Mucosa of descending colon (tissue), 1 donor: ENCODE measurements around a stretch of chr1.

DNA sequence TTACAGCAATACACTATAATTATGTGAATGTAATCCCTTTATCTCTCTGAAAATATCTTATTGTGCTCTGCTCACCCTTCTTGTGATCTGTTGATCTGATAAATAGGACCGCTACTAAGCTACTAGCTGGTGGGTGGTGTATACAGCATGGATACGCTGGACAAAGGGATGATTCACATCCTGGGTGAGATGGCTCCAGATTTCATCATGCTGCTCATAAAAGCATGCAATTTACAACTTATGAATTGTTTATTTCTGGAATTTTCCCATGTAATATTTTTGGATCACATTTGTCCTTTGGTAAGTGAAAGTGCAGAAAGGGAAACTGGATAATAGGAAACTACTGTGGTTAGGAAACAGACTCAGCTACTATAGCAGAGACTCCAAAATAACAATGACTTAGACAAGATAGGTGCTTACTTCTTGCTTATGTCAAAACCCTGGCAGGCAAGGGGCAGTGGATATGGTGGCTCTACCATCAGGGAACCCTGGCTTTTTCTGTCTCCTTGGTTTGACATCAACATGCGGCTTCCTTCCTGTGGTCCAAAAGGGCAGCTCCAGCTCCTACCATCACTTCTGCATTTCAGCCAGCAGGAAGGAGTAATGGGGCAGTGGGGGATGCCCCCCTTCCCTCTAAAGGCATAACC is 13.6 kb upstream of the AK2 start:
- PRO-cap: no peak

- PRO-cap: no peak
Measured at GRCh38 chr1:33170769-33171350, 11.0 kb downstream of the TRIM62 start.

DNA sequence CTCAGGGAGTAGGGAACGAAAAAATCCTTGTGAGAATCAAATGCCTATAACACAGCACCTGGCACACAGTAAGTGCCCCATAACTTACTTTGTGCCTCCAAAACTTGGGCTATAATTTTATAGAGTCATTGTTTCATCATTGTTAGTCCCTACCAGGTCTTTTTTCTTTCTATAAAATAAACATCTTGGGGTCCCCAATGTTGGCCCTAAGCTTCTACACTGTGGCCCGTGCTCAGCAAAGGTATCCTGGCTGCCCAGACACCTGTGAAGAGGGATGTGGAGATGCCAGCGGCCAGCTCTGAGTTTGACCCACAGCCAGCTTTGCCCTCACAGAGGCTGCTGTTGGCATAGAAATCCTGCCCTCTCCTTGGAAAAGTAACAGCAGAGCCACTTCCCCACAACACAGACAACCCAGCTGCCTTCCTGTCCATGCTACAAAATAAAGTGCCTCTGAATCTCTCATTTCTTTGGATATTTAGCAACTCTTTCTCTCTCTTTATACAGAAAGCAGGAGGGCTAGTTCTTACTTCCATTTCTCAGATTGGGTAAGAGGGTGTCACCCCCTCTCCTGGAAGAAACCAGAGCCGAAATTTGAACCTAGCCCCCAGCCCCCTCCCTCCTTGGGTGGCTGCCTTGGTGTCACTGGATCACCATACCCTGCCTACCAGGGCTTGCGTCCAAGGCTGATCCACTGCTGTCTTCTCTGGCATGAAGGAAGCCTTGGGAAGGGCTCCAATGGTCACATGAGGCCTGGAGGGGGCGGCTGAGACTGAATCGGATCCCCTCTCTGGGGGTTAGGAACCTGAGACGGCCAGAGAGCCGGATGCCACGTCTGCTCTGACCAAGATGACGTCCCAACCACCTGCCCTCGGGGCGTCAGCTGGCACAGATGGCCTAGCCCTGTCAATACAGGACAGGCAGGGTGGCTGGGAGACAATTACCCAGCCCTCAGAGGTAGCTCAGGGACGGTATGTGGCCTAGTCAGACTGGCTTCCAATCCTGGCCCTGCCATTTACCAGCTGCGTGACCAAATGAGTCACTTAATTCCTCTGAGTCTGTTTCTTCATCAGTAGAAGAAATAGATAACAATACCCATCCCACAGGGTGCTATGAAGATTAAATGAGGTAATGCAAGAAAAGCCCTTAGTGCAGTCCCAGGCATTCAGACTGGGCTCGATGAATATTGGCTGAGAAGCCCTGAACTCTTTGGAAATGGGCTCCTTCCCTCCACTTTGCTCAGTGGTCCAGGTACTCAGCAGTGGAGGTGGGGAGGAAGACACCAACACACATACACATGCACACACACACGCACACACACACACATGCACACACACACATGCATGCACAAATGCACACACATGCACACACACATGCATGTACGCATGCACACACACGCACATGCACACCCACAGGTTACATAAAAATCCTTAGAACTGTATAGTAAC is 5.6 kb downstream of the TRIM62 start:
- PRO-cap: no peak

DNA sequence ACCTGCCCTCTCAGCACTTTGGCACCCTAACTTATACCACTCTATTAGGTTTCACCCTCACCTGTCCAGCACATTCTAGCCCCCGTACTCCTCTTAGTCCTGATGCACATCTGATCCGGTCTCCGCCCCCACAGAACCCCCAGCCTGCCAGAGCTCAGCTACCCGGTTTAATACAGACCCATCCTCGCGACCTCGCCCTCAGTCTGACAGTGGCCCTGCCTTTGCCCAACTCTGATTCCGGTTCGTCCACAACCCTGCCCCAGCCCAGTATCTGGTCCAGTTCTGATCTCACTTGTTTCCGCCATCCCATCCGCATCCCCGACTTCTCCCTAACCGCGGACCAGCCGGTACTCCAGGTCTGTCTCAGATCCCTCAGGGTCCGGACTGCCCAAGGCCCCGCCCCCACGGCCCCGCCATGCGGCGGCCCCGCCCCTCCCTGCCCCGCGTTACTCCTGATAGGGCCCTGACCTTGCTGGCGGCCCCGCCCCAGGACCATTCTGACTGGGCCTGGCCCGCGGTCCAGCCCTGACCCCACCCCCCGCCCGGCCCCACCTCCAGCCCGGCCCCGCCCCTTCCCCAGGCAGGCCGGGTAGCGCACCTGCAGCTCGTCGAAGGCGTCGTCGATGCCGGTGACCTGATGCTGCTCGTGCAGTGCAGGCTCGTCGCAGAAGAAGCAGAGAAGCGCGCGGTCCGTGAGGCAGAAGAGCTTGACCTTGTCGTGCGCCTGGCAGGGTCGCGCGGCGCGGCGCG is 1.2 kb downstream of the TRIM62 start:
- PRO-cap: bidirectional peak, plus-strand start at position 617 of the sequence, minus-strand start at position 365 of the sequence

GRCh38 chr1:33258652-33259205 is 2.4 kb downstream of the ZNF362 start:
- PRO-cap: no peak

- PRO-cap: no peak
Measured at GRCh38 chr1:33294795-33295686, 25.9 kb downstream of the A3GALT2 start.

DNA sequence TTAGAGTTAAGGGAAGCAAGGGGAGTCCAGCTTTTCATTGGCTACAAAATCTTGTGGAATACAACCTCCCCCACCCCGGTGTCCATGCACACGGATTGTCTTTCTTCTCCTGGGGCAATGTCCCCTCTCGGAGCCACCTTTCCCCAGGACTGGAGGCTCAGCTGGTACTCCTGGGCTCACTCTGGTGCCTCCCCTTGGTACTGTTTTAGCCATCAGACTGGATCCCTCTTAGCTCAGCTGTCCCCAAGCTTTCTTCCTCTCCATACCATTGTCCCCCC is 165 bp downstream of the A3GALT2 start:
- PRO-cap: no peak

GRCh38 chr1:33322708-33323294 is 1.9 kb upstream of the A3GALT2 start:
- PRO-cap: no peak

- PRO-cap: unidirectional peak, plus-strand start at chr1:33327045
Measured at GRCh38 chr1:33326802-33327450, 6.0 kb upstream of the A3GALT2 start.

- PRO-cap: no peak
Measured at GRCh38 chr1:33347606-33348173, 26.8 kb upstream of the A3GALT2 start.

GRCh38 chr1:33374017-33375014 is 53.4 kb upstream of the A3GALT2 start:
- PRO-cap: no peak

DNA sequence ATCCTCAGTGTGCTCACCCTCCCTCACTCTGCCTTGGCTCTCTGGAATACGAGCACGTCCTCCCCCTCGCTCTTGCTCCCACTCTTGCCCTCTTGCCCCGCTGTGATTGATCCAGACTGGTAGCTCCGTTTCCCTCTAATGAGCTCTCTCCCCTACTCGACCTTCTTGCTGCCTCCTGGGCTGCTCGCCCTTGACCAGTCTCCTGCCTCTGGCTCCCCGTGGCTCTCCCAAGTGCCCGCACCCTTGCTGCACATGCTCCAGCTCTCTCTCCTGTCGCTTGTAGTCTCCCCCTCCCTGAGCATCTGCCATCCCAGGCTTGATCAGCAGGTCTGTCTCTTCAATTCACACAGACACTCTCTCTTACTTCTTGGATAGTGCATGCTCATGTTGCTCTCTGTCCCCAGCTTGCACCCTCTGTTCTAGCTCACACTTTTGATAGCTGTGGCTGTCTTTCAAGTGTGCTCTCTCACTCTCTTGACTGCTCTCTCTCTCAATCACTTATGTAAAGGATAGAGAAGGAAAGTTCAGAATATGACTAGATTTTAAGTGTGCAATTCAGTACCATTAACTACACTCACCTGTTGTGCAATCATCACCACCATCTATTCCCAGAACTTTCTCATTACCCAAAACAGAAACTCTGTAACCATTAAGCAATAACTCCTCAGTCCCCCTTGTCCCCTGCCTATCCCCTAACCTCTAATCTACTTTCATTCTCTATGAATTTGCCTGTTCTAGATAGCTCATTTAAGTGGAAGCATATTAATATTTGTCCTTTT is 51.0 kb downstream of the PHC2 start:
- PRO-cap: no peak

DNA sequence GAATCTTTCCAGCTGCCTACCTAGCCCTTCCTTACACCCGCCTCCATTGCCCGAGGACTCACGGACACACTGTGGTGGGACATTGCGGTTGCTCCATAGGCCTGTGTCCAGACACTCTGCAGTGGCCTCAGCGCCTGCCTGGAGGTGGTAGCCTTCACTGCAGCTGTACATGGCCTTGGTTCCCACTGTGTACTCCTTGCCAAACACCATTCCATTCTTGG is 99.9 kb downstream of the ZSCAN20 start:
- PRO-cap: no peak

- PRO-cap: no peak
Measured at GRCh38 chr1:33605986-33606847, 133.8 kb downstream of the ZSCAN20 start.

GRCh38 chr1:34621890-34622232 is 133.0 kb upstream of the GJB5 start:
- PRO-cap: no peak

GRCh38 chr1:34844148-34844844 is 15.3 kb downstream of the SMIM12 start:
- PRO-cap: no peak

DNA sequence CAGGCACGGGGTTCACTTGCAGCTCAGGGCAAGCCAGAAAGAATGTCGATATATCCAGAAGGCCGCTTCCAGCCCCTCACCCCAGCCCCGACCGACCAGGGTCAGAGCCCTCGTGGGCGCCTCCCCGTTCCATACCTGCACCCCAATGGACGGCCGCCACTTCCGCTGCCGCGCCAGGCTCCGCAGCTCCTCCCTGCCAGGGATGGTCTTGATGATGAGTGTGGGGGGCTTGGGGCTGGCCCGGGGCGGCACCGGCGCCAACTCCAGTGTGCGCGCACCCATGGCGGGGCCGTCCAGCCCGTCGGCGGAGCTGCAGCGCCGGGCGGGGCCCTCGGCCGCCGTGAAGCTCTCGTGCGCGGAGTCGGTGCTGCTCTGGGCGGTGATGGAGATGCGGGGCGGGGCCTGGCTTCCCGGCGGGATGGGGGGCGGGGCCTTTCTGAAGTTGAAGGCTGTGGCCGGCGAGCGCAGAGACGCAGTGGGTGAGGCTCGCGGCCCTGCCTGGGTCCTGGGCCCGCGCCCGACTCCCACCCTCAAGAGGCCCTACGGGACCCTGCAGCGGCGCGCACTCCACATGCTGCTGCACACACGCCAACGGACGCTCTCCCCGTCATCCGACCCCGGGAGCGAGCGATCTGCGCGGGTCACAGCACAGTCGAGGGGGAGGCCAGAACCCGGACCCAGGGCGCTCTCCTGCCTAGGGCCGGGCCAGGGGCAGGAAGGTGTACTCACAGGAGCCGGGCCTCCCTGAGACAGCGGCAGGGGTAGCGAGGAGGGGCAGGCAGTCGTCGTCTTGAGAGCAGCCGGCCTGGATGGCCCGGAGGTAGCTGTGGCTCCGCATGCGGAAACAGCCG is 26.0 kb upstream of the SMIM12 start:
- PRO-cap: unidirectional peak, plus-strand start at position 445 of the sequence

- PRO-cap: no peak
Measured at GRCh38 chr1:35175148-35176387, 17.4 kb downstream of the SFPQ start.

GRCh38 chr1:35177347-35177733 is 15.6 kb downstream of the SFPQ start:
- PRO-cap: no peak

DNA sequence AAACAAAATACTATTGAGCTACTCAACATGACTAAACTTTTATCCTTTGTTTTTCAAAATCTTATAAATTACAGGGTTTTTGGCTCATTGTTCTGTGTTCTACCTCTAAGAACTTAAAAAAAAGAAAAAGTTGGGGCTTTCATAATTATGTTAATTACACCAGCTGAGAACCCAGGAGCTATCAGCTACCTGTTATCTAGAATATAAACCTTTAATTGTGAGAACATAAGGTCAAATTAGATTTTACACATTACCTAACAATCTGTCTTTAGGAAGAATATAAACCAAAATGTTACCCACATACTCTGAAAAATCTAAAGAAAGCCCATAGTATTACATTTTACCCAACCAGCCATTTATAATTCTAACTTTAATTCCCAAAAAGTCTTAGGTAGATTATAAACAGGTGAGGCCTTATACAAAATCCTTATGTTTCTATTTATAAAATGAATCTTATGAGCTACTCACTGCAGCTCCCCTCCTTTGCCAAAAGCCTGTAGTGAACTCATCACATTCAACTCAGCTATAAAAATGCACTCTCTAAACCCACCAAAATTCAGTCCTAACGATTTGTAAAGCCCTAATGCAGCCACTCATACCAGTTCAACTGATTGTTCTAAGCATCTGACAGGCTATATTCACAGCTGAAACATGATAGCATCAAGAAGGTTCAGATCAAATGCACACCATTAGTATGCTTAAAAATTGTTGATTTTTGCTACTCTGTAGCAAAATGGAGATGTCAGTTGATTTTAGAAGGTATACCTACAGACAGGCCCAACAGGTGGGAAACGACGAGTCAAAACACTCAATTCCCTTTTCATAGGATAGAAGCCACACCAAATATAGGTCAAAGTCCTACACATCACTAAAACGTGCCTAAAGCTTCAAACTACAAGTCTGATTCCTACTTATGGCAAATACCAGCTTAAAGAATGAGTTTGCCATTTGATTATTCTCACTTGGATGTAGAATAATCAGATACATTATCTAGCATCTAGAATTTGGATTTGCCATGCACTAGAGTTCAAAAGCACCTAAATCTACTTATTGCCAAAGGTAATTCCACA is 6.9 kb downstream of the SFPQ start:
- PRO-cap: no peak